Vagina (tissue), 1 donor: Measurements from ENCODE around the genes DSPP, IBSP and NAP1L5.

DNA sequence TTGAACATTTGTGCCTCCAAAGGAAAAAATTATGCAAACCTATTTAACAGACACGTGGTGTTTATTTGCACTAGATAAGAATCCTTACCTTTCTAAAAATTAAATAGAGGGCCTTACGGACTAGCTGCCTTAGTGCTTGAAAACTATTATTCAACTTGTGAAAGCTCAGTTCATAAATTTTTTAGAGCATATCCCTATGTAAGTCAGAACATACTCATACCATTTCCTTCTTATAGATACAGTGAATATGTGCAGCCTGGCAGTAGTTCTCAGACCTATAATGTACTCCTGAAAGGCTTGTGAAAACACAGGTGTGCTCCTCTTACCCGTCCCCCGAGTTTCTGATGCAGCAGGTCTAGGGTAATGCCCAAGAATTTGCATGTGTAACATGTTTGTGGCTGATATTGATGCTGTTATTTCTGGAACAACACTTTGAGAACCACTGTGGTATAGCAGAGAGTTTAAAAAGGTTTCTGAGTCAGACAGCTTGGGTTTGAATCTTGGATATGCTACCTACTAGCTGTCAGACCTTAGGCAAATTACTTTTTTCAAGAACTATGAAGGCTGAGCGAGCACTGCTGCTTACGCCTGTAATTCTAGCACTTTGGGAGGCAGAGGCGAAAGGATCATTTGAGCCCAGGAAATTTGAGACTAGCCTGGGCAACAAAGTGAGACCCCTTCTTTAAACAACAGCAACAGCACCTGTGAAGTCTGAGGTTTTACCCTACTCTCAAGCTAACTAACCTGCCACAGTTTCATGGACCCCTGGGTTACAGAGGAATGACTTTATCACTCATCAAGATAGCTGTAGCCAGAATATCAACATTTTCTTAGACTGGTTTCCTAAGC is 4.9 kb downstream of the AFF1 start:
- PRO-cap = no peak
- RAMPAGE, long total RNA = no peak

DNA sequence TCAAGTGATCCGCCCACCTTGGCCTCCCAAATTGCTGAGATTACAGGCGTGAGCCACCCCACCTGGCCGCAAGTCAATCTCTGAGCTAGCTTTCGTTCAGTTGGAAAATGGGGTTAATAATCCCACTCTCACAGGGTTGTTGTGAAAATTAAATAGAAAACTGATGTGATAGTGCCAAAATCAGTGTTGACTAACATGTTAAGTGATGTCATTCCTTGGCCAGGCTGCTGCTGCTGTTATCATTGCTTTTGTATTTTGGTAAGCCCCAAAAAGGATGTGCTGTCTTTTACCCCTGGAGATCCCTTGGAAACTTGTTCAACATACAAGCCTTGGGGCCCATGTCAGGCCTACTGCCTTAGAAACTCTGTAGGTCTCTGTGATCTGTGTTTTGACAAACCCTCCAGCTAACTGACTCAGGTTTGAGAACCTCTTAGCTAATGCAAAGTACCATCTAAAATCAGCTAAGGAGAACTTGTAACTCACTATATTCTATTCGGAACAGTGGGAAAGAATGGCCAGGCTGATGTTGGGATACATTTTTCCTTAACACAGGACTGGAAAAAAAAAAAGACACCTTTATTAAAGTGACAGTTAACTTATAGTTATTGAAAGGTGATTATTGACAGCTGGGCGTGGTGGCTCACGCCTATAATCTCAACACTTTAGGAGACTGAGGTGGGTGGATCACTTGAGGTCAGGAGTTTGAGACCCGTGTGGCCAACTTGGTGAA is 106.5 kb downstream of the AFF1 start:
- PRO-cap = no peak
- RAMPAGE, long total RNA = no peak

- PRO-cap = no peak
- RAMPAGE, long total RNA = no peak
These were observed 101.6 kb downstream of the KLHL8 start for GRCh38 chr4:87118695-87119355.

DNA sequence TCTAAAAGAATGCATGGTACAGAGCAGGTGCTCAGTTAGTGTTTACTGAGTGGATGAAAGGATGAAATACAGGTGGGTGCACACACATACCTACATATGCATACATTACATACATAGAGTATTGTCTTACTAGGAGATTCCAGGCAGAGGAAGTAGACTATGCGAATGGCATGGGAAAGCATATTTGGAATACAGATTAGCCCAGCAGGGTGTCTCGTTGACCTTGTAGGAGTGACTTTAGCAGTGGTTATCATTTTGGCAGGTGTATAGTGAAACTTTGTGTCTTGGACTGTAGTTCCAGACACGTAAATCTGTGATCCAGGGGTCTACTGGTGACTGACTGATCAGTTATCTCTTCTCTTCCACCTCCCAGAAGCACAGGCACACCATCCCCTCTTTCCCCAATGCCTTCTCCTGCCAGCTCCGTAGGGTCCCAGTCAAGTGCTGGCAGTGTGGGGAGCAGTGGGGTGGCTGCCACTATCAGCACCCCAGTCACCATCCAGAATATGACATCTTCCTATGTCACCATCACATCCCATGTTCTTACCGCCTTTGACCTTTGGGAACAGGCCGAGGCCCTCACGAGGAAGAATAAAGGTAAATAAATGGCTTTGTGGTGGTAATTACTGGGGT is 86.2 kb downstream of the KLHL8 start:
- PRO-cap = no peak
- RAMPAGE, long total RNA = no peak

GRCh38 chr4:87332632-87333575 is 10.2 kb upstream of the HSD17B13 start:
- PRO-cap = no peak
- RAMPAGE, long total RNA = no peak

DNA sequence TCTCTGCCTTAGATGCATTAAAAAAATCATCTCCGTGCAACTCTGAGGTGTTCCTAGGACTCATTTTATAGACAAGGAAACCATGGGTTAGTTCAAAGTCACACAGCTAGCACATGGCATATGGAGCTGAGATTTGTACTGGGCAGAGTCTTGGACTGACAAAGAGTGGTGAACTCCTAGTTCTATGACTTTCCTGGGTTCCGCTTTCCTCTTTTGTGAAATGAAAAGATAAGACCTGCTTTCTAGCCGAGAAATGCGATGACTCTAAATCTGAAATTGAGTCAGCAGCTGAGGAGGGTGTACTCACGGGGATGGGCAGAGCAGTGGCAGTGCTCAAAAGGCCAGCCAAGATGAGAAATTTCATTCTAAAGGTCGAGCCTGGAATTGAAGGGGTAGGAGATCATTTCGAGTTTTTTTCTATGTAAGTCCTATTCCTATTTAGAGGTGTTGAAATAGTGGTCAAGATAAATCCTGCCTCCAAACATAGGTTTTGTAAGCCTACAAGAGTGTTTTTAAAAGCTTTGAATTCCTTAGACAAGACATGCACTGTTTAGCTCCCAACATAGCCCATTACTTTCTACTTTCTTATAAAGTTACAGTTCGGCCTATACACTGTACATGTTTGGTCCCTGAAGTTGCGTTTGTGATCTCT is 47.0 kb downstream of the NUDT9 start:
- PRO-cap = no peak
- RAMPAGE, long total RNA = no peak

- PRO-cap = no peak
- RAMPAGE, long total RNA = no peak
These were observed 35.2 kb downstream of the SPARCL1 start for GRCh38 chr4:87493883-87494559.

DNA sequence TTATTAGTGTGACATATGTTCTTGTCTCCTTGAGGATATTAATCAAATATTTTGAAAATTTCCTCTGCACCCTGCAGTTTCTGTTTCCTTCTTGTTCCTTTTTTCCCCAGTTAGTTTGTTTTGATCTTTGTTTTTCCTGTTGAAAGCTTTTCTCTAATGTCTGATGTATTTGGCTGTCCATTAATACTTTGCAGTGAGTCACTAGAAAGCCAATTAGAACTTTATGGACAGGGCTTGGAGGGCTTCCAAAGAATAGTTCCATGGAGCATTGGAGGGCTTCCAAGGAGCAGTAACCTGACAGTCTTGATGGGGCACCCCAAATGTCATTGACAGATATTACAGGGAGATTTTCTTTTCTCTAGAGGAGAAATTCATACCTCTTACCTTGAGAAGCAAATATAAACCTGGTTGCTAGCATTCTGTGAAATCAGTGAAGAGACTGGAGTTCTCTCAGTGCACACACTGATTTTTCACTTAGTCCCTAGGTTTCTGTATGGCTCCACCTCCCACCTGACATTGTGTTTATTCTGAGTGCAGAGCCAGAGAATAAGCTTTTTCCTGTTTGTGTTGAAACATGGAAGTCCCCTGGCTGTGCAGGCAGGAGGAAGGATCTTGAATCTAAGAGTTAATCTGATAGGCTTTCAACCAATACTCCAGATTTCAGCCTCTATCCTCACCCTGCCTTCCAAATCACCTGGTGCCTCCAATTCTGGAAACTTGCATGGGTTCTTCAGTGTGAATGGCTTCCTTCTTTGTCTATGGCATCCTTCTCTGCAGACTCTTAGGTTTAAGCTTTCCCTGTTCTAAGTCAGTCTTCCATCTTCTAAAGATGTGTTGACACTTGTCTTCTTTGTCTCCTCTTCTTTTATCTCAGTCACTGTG is 26.4 kb downstream of the SPARCL1 start:
- PRO-cap = no peak
- RAMPAGE, long total RNA = no peak

- PRO-cap = unidirectional peak, minus-strand start at chr4:87529862
- RAMPAGE, long total RNA = no peak
These were observed 648 bp upstream of the SPARCL1 start for GRCh38 chr4:87529799-87530249.

GRCh38 chr4:87608277-87608753 is at the start of gene DSPP:
Gene DSPP, plus strand, starts transcription at chr4:87608529.
- PRO-cap = no peak
- RAMPAGE, long total RNA = no peak

DNA sequence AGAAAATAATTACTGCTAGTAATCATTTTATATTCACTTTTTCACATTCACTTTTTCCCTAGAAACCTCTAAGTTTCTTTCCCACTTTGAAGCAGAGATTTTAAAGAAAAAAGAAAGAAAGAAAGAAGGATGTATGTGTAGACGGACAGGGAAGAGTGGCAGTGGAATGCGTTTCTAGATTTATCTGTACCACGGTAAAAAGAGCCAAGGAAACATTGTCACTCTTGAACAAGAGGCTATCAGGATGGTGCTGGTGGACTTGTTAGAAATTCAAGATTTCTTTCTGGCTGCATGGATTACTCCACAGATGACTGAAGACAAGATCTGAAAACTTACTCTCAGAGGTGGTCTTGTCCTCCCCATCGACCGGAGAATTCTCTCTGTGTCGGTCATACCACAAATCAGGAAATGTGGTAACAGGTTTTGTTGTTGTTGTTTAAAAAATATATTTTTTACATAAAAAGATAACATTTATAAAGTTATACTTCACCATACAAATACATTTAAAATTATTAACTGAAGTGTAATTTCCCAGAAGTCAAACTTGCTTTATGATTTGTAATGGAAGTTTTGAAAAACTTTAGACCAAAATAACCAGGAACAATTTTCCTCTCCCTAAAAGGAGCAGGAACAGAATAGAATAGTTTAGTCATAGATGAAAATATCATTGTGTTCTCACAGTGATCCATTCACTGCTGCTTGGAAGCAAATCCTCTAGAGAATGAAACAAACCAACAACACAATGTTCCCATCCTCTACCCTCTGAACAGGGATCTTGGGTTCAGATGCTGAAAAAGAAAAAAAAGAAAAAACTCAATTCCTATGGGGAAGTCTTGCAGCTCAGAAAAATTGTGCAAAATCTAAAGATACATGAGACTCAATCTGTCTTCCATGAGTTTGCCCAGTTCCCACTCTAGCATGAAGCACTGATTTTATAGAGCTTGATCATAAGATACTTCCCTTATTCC is 11.9 kb downstream of the DSPP start:
- PRO-cap = unidirectional peak, minus-strand start at position 553 of the sequence
- RAMPAGE, long total RNA = no peak

DNA sequence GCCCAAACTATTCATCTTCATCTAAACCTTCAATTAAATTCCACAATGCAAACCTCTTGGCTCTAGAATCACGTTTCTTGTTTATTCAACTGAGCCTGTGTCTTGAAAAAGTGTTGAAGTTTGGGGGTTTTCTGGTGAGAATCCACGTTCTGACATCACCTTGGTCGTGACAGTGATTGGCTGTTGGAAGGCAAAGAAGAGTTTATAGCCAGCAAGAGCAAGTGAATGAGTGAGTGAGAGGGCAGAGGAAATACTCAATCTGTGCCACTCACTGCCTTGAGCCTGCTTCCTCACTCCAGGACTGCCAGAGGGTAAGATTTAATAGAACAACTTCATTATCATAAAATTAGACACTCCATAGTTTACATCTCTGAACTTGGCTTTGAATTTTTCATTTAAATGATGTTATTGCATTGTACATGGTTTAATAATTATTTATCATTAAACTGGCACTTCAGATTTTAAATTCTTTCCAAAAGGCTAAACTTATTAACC is at the start of gene IBSP:
IBSP (plus strand) TSS at position 232 of the 495 bp plus-strand sequence.
- PRO-cap = no peak
- RAMPAGE, long total RNA = no peak

DNA sequence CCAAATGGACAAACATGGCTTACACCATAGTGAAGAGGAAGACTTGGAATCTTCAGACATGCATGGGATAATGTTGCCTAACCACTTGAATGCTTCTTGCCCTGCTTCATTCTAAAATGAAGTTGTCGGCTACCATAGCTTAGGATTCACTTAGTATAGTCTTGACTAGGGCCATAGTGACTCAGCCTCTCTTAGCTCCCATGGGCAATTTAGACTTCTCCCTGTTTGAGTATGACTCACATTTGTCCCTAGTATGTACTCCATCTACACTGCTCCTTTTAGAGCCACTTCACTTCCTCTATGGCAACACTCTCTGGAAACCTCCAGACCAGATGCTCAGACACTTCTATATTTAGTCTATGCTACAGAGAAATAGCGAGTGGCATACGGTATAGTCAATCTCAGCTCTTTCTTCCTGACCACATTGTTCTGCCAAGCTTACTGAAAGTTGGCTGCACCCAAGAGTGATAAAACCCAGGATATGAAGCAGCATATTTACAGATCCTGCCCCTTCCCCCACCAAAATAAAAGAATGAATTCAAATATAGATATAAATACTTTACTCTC is 11.2 kb downstream of the MEPE start:
- PRO-cap = no peak
- RAMPAGE, long total RNA = no peak

DNA sequence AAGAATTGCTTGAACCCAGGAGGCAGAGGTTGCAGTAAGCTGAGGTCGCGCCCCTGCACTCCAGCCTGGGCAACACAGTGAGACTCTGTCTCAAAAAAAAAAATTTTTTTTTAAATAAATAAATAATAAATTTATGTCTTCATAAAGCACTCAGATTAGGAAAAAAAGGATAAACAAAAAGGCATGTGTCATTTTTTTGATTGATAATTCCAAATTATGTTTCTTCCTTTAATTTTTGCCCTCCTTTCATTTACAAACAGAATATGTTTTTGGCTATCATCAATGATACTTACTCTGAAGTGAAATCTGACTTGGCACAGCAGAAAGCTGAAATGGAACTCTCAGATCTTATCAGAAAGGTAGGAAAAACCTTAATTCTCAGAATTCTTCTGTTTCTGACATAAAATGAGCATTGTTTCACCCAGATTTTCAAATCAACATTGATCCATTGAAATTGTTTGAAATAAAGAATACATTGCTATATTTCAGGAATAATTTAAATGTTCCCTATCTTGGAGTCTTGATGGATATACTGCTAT is 54.3 kb downstream of the PKD2 start:
- PRO-cap = no peak
- RAMPAGE, long total RNA = start-site peak on the plus strand centred at position 274 of the sequence, 23 bp wide, 18 reads; start-site peak on the plus strand centred at position 349 of the sequence, 9 bp wide, 20 reads

GRCh38 chr4:88297700-88298045 is 13.3 kb upstream of the PPM1K start:
- PRO-cap = no peak
- RAMPAGE, long total RNA = no peak

- PRO-cap = no peak
- RAMPAGE, long total RNA = start-site peak on the plus strand at chr4:88463911-88463954, 9 reads
These were observed 6.5 kb downstream of the HERC5 start for GRCh38 chr4:88463301-88464036.

DNA sequence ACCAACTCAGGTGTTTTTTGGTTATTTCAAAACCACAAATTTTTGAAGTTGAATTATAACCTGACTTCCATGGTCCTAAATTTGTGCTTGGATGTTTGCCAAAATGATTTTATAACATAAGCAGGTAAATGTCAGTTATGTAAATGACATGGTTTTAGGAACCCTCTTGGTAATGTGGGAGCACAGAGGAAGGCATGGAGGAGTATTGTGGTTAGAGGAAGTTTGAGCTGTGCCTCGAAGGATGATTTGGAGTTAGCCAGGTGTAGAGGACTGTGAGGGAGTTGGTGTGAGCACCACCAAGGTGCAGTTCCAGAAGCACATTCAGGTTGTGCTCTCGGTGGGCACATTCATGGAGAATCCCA is 40.1 kb downstream of the NAP1L5 start:
- PRO-cap = no peak
- RAMPAGE, long total RNA = no peak

GRCh38 chr4:88696972-88698422 is at the start of gene NAP1L5:
Gene NAP1L5, minus strand, starts transcription at chr4:88697829.
- PRO-cap = bidirectional peak, plus-strand start at chr4:88697344, minus-strand start at chr4:88697207; bidirectional peak, plus-strand start at chr4:88697979, minus-strand start at chr4:88697829
- RAMPAGE, long total RNA = start-site peak on the minus strand at chr4:88697810-88697845, 109 reads

GRCh38 chr4:88734518-88734941 is 36.9 kb upstream of the NAP1L5 start:
- PRO-cap = no peak
- RAMPAGE, long total RNA = no peak

DNA sequence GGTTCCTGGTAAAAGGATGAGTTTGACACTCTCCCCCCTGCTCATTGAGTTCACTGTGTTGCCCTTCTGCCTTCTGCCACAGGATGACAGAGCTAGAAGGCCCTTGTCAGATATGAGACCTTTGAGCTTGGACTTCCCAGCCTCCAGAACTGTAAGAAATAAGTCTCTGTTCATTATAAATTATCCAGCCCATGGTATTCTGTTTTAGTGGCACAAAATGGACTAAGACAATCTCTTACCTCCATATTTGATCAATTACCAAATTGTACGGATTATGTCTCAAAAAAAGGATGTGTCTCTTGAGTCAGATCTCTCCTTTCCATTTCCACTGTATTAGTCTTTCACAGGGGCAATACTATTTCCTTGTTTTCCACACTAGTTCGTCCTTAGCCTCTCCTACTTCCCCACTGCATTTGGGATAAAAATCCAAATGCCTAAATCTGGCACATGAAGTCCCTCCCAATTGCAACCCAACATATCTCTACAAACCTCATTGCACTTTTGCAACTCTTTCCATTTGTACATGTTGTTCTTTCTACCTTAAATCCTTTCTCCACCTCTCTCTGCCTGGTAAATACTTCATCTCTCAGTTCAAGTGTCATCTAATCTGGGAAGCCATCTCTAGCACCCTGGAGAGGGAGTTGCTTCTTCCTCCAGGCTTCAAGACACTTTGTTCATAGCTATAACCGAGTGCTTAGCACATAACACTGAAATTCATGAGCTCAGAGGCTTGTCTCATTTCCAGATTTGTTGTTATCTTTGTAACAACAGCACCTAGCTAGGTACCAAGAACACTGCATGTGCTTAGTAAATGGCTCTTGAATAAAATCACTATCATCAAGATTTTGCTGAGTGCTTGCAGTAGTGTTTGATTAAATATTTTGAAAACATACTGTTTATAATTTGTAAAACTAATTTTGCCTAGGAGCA is 114.6 kb upstream of the NAP1L5 start:
- PRO-cap = no peak
- RAMPAGE, long total RNA = start-site peak on the minus strand centred at position 693 of the sequence, 102 bp wide, 11 reads; start-site peak on the minus strand centred at position 839 of the sequence, 71 bp wide, 9 reads